Sciatic nerve (tissue), 1 donor: Measurements from ENCODE around the genes LRRC3C, MED24 and RARA.

DNA sequence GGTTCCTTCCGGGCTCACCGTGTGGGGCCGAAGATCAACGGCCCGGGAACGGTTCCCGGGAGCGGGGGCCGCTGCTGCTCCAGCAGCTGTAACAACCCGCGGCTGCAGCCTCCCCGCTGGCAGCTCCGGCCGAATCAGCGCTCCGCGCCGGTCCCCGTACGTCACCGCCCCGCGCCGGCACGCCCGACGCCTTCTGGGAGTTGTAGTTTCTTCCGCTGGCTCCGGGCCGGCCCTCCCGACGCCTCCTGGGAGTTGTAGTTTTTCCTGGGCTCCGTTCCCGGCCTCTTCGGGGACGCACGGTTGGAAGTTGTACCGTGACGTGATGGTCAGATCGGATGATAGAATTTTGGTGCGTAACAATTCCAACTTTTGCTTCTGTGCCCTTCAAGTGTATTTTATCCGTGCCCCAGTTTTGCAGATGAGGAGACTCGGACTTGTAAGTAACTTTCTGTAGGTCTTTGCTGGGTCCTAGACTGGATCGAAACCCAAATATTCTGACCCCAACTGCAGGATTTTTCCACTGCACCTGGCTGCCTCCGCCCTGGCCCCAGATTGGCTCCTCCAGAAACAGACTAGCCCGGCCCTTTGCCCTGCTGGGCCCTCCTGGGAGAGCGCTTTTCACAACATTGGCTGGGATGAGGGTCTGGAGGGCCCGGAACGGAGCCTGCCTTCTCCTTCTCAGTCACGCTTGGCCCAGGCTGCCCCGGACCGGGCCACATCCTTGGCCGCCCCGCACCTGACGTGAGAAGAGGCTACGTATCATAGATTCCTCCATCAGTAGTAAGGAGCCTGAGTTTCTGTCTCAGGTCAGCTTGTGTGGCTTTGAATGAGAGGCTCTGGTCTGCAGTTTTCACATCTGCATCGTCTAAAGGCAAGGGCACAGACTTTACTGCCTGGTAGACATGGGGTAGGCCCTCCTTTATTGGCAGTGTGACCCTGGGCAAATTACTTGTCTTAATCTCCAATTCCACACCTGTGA is at the start of gene LRRC3C:
Gene LRRC3C (plus strand): TSS at position 267 of the 979 bp plus-strand sequence.
- PRO-cap = bidirectional peak, plus-strand start at position 283 of the sequence, minus-strand start at position 136 of the sequence; bidirectional peak, plus-strand start at position 633 of the sequence, minus-strand start at position 554 of the sequence

DNA sequence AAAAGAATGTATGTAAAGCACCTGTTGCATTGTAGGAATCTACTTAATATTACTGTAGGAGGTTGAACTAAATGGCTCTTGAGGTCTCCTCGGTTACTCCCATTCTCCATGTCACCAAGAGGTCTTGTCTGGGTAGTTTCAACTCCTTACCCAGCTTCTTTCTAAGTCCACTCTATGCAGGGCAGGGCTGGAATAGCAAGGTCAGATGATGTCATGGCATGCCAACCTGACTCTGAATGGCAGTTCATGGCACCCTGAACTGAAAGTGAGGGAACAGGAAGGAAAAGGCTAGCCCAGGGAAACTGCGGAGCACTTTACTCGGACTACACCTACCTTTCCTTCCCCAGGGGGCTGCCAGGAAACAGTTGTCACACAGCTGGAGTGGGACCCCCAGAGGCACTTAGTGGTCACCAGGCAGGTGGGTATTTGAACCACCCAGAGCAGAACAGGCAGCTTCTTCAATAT is 973 bp downstream of the LRRC3C start:
- PRO-cap = bidirectional peak, plus-strand start at position 279 of the sequence, minus-strand start at position 163 of the sequence

DNA sequence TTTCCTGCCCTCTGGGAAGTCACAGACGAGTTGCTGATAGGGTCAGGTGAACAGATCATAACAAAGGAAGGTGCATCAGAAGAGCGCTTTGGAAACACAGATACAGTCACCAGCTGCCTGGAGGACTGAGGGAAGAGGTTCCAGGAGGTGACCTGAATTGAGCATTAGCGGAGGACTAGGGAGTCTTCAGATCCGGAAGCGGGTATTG is 1.1 kb downstream of the GSDMA start:
- PRO-cap = no peak

DNA sequence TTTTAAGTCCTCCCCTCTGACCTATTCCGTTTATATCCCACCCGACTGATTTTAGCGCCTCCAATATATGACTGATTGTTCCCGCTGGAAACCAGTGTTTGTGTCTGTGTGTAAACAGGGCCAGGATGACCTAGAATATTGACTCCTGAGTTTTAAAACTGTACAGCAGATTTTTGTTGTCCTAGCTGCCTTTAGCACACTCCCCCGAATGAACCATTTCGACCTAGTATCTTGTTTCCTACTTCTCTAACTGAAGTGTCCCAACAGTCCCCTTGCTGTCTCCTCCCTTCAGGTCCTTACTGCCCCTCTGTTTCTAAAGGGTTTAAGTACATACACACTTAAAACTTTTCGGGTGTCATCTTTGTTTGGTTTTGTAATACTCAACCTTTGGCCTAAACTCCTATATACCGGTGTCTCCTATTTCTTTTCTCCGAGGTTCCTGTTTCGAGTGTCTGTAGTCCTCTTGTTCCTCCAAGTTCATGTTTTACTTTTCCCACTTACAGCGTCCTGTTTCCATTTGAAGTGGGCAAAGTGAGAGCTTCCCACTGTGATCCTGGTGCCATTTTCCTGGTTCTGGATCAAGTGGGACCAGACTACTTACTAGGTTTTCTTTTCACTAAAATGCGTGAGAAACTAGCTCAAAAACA is 980 bp downstream of the PSMD3 start:
- PRO-cap = unidirectional peak, minus-strand start at position 210 of the sequence

DNA sequence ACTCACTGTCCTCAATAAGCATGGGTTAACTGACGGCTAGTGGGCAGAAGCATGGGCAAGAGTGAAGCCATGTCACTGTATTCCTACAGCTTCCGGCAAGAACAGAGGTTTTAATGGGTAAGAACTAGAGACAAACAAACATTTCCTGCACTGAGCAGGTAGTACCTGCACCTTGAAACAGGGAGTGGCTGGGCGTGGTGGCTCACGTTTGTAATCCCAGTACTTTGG is 17.6 kb downstream of the MED24 start:
- PRO-cap = no peak

DNA sequence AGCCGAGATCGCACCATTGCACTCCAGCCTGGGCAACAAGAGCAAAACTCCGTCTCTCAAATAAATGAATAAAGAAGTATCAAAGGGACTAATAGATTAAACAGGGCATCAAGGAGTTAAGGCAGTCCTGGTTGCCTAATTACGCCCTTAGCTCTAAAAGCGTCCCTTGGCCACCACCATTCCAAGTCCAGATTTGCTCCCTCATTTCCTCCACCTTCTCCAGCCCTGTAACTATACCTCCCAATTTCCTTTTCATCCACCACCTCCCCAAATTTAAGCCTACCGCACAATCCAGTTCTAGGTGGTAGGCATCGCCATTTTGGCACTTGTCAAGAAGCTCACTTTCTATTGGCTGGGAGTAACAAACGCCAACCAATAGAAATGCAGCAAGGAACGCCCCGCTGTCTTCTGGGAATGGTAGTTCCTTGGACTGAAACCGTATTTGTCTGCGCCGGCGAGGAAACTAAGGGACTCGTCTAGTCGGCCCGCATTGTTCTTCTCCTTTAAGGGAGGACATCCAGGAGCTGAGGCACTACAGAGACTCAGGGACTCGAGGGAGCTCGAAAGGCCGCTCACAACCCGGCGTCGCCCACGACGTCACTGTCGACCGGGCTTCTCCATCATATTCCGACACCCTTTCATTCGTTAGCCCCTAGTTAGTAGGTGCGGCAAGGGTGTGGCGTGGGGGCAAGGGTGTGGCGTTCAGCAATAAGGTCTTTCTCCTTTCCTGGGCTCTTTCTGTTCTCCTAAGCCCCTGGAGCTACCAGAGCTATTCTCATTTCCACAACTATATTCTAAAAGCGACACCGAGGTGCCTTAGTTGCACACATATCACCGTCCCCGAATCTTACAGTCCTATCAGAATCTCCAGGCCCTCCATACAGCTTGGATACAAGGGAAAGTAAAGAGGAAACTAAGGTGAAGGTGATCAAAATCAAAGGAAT is at the start of gene MED24:
Gene MED24 (minus strand): TSS at position 331 of the 944 bp plus-strand sequence.
- PRO-cap = bidirectional peak, plus-strand start at position 445 of the sequence, minus-strand start at position 321 of the sequence

GRCh38 chr17:40058121-40058387 is 3.8 kb upstream of the MED24 start:
- PRO-cap = no peak

- PRO-cap = no peak
These were observed 8.6 kb downstream of the THRA start for GRCh38 chr17:40071331-40071791.

DNA sequence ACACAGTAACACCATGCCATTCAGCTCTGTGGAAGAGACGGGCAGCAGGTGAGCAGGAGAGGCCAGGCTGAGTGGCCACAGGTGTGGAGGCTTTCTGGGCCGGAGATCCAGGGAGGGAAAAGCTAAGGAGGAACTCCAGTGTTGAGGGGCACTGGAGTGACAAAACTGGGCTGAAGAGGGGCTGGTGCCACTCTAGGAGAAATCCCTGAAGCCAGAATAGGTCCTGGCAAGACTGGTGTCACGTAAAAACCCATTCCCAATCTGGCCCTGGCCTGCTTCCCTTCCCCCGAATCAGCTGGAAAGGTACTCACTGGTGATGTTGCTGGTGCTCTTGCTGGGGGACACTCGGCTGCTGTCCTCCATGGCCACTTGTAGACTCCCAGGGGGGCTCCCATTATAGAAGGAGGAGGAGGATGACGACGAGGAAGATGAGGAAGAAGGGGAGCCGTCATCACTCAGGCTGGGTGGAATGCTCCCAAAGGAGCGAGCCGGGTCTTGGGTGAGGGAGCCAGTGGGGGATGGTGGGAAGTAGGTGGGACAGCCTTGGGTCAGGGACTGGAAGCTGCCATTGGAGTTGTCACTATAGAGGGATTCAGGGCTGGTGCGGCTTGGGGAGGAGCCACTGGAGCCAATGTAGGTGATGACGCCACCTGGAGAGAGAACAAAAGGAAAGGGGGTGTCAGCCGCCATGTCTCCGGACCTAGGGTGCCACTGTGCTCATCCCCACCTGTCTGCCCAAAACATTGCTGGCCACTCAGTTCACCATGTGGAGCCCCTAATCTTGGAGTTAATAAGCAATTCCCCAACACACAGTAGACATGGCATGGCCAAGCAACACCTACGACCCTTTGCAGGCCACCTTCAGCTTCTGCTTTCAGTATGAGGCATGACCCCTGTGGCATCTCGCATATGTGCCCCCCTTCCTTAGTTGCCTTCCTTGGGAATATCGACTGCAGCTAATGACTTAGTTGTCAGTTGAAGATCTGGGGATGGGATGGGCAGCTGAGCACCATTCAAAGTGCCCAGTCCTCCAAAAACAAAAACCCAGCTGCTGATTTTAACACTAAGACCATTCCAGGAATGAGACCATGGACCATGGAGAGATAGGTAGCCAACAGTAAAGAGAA is 3.3 kb downstream of the NR1D1 start:
- PRO-cap = no peak

GRCh38 chr17:40097881-40098911 is 2.2 kb downstream of the NR1D1 start:
- PRO-cap = no peak

GRCh38 chr17:40120974-40121693 is 637 bp upstream of the MSL1 start:
- PRO-cap = unidirectional peak, plus-strand start at chr17:40121215; bidirectional peak, plus-strand start at chr17:40121554, minus-strand start at chr17:40121473

- PRO-cap = no peak
These were observed 9.2 kb downstream of the MSL1 start for GRCh38 chr17:40130788-40131501.

- PRO-cap = no peak
These were observed 8.6 kb upstream of the CASC3 start for GRCh38 chr17:40131628-40132337.

GRCh38 chr17:40168106-40168738 is 9.0 kb upstream of the RAPGEFL1 start:
- PRO-cap = no peak

DNA sequence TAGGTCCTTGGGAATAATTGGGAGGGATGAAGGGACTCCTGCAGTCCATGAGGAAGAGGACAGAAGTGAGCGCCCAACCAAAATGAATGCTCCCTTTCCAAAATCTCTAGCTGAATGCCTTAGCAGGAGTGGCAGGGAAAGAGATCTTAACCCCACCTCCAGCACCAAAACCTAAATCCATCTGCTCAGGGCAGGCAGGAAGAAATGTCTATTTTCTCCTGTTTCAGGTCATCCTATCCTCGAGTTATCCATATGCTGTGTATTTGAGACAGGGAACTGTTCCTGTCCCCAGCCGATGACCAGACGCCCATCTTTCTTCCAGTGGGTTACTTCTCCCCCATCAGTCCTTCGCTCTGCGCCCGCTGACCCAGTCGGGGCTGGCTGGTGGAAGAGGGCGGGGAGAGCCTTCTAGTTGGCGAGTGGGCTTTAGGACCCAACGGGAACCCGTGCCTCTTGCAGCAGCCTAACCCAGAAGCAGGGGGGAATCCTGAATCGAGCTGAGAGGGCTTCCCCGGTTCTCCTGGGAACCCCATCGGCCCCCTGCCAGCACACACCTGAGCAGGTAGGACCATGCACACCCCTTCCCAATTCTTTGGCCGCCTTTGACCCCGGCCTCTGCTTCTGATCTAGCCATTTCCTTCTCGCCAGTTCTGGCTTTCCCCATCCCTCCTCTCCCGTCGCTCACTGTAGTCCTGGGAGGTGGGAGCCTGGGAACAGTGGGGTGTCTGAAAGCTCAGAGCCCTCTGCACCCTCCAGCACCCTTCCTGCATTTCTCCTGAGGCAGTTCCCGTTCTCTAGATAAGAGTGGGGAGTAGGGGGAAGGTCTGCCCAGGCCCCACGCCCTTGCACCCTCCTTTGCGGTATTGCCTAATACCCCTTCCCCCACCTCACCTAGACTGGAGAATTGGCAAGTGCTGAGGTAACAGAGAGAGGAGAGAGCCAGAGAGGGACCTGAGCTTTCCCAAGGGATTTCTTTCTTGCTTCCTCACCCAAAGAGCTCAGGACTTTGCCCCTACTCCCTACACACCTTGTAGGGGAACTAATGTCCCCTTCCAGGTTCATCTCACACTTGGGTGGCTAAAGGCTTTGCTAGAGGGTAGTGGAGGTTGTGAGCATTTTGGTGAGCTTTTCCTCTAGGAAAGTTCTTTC is at the start of gene RARA:
Gene RARA (plus strand): TSS at position 456 of the 1,149 bp plus-strand sequence.
- PRO-cap = bidirectional peak, plus-strand start at position 471 of the sequence, minus-strand start at position 320 of the sequence; bidirectional peak, plus-strand start at position 925 of the sequence, minus-strand start at position 774 of the sequence

GRCh38 chr17:40318825-40319595 is 10.0 kb downstream of the RARA start:
- PRO-cap = bidirectional peak, plus-strand start at chr17:40319169, minus-strand start at chr17:40318954

DNA sequence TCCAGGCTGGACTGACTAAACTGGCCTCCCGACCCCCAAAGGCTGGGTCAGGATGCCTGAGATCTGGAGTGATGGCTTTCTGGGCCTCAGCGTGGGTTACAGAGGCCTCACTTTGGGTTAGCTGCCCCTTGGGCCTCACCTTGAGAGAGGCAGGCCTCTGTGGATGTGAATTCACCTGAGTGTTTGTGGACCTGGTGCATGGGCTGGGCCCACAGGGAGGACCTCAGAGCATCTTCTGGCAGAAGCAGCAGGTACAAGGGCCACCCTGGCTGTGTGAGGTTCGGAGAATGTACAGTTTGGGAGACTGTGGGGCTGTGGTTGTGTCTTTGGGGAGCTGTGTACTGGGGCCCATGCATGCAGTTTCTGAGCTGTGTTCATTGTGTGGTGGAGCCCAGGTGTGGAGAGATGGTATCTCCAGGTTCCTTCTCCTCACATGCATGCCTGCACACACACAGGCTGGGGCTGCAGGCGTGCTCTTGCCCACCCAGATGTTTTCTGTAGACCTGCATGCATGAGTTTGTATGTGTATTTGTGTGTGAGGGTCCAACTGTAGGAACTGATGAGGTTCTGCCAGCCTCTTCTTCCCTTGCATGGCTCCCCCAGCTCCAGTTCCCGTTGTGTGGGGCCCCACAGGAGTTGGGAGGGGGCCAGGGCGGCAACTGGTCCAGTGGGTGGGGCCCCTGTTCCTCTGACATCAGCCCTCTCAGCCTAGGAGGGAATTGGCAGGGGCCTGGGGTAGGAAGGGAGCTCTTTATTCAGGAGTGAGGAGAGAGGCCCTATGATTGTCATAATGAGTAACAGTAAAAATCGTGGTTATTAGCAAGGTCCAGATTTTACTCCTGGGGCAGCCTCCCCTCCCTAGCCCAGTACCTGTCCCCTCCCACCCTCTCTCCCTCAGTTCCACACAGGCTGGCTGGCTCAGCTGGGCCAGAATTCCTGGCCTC is 18.5 kb downstream of the RARA start:
- PRO-cap = no peak

DNA sequence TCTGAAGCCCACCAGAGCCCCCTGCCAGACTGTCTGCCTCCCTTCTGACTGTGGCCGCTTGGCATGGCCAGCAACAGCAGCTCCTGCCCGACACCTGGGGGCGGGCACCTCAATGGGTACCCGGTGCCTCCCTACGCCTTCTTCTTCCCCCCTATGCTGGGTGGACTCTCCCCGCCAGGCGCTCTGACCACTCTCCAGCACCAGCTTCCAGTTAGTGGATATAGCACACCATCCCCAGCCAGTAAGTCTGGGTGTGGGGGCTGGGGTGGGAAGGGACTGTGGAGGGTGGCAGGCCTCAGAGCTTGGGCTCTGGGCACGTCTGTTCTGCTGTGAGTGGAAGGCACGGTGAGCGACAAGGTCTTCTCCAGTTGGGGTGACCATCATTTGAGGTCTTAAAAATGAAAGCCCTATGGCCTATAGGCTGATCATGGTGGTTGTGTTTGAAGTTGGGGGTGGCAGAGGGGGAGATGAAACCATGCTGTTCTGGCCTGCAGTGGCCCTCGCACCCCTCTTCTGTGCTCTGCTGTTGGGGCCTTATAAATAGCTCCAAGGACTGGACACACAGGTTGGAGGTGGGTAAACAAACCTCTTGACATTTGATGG is 22.3 kb downstream of the RARA start:
- PRO-cap = bidirectional peak, plus-strand start outside the sequence, minus-strand start at position 511 of the sequence

- PRO-cap = no peak
These were observed 22.1 kb downstream of the IGFBP4 start for GRCh38 chr17:40465392-40465671.

- PRO-cap = no peak
These were observed 28.8 kb downstream of the TNS4 start for GRCh38 chr17:40472647-40473045.